ENCODE measurements around the genes C2orf81, PCGF1 and TLX2.

DNA sequence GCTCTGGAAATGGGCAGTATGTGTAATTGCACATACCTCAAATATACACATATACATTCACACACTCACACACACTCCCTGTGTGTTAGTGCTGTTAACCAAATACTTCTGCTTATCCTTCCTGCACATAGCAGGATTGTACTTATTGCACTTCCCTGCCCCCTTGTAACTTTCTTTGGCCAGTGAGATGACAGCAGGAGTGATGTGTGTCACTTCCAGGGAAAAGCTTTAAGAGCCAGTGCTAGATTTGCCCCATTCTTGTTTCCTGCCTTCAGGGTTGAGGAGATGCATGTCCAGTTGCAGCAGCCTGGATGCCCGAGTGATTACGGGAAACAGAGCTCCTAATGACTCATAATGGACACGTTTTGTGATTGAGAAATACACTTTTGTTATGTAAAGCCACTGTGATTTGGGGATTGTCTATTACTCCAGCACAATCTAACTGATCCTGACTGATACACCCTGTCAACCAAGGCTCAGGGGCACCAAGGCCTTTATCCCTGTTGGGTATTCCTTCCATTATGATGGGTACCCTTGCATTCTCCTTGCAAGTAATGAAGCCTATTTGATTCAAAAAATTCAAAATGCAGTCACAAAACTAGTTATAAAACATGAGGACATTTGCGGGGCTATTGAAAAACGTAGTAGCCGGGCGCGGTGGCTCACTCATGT is 5.0 kb upstream of the TET3 start:
- PRO-cap = no peak

DNA sequence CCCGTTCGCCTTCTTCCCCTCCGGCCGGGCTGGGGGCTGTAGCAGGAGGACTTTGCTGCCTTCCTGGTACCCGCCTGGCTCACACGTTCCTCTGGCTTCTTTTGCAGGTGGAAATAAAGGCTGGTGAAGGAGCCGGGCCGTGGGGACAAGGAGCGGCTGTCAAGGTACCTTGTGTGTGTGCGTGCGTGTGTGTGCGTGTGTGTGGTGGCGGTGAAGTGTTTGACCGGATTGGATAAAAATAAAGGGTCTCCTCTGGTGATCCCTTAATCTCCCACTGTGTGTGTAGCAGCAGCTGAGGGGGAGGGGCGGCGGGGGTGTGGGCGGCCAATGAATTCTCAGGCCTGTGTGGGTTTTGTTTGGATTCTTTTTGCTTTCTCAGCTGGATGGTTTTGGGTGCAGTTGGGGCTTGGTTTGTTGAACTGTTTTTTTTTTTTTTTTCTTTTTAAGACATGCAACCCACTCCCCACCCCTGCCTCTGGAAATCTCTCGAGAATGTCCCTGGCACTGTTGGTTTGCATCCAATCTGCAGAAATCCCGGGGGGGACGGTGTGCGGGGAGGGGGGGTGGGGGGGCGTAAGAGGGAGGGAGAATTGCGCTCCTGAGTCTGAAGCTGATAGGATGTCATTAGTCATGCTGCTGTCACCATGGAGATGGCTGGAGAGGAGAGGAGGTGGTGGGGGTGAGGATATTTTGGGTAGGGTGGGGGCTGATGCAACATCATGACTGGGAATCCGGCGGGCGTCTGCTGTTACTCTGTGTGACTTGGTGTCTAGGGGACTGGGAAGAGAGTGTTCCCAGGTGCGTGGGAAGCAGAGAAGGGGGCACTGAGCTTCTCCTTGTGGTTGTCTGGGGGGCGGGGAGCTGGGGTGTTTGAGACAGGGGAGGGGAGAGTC is 18.5 kb downstream of the TET3 start:
- PRO-cap = no peak

GRCh38 chr2:74025818-74026696 is 41.3 kb downstream of the TET3 start:
- PRO-cap = no peak

DNA sequence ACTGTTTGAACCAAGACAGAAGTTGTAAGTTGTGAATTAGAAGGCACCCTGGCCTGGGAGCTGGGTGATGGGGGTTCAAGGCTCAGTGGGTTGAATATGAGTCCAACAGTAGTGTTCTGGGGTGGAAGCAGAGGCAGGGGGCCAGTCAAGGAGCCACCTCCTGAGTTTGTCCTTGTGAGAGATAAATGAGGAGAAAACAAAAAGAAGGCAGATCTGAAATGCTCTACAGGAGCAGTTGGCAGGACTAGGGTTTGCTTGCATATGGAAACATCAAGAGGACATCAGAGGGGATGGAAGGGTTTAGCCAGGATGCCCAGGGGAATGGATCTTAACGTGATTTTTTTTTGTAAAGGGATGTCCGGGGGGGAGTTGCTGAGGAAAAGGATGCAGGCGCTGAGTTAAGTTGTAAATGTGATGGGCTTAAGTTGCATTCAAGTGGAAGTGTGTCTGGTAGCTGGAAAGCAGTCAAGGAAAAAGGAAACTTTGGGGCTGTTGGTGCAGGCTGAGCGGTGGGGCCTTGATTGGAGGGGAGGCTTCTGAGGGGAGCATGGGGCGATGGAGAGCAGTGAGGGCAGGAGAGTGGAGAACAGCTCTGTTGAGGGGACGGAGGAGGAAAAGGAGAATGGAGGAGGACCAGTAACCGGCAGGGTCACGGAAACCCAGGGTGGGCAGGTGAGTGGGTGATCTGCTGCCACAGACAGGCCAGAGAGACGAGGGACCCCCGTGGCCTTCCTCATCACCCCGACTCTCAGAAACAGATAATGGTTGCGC is 46.1 kb downstream of the TET3 start:
- PRO-cap = no peak

DNA sequence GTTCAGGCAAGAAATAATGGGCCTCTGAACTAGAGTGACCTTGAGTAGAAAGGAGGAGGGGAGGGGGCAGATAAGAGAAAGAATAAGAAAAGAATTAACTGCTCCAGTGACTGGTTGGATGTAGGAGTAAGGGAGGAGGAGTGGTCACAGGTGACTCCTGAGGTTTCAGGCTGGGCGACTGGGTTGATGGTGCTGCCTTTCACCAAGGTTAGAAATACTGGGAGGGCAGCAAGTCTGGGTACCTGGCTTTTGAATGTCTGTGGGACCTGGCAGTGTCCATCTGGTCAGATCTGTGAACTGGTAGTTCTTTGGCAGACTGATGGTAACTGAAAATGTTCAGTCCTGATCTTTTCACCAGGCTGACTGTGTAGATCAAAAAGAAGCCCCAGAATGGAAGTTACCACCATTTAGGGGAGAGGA is 69.5 kb downstream of the TET3 start:
- PRO-cap = no peak

DNA sequence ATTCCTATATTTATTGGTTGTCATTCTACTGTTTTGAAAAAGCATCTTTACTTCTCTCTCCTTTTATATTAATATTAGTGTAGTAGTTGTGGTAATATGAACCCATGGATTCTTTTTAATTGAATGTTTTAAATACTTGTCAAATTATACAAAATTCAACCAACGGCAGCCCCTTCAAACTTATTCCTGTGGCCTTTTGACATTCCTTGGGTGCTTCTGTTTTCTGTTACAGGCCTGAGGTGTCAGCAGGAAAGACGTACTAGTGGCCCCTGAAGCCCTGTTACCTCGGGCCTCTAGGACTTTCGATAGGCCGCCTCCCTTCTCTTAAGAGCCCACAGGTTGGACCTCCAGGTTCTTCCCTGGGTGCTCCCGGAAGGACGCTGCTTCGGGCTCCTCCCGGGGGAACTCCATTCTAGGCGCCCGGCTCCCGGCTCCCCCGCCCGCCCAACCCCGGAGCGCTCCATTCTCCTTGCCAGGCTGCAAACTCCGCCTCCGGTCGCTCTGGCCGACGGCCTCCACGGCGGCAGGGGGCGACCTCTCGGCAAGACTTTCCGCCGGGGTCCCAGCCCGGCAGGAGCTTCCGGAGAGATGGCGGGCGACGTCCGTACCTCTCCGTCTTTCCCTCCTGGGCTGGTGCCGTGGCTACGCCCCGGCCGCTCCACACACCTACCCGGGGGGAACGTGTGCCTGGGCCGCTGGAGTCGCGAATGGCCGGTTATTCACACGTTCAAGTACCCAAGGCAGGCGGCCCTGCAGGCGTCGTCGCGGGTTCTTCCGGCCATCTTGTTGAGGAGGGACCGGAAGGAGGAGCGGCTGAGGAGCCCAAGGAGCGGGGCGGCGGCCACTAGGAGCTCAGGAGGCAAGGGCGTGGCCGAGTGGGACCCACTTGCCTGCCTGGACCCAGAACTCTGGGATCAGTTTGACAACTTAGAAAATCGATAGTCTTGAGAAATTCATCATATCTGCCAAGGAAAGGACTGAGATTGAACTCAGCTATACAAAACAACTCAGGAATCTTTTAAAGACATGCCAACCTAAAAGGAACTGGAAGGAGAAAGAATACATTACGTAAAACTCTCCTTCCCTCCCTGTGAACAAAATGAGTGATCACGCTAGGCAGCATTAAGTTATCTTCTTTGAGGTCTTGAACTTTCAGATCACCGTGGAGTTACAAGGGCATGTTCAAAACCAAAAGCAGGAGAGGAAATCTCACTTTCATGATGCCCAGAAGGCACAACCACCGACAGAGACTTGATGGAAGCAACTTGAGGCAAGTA is 27.5 kb downstream of the BOLA3 start:
- PRO-cap = bidirectional peak, plus-strand start at position 573 of the sequence, minus-strand start at position 449 of the sequence; bidirectional peak, plus-strand start at position 806 of the sequence, minus-strand start at position 788 of the sequence

GRCh38 chr2:74149074-74149903 is 1.6 kb upstream of the BOLA3 start:
- PRO-cap = no peak

GRCh38 chr2:74278068-74278614 is 65.1 kb downstream of the SLC4A5 start:
- PRO-cap = no peak

- PRO-cap = no peak
Observed at GRCh38 chr2:74334749-74335056, 8.5 kb downstream of the SLC4A5 start.

- PRO-cap = no peak
Observed at GRCh38 chr2:74413054-74414036, 8.1 kb downstream of the C2orf81 start.

- PRO-cap = bidirectional peak, plus-strand start at chr2:74421751, minus-strand start at chr2:74421584
Observed at GRCh38 chr2:74421176-74421837, at the start of gene C2orf81. TSS of gene C2orf81 (minus strand) at chr2:74421619.

DNA sequence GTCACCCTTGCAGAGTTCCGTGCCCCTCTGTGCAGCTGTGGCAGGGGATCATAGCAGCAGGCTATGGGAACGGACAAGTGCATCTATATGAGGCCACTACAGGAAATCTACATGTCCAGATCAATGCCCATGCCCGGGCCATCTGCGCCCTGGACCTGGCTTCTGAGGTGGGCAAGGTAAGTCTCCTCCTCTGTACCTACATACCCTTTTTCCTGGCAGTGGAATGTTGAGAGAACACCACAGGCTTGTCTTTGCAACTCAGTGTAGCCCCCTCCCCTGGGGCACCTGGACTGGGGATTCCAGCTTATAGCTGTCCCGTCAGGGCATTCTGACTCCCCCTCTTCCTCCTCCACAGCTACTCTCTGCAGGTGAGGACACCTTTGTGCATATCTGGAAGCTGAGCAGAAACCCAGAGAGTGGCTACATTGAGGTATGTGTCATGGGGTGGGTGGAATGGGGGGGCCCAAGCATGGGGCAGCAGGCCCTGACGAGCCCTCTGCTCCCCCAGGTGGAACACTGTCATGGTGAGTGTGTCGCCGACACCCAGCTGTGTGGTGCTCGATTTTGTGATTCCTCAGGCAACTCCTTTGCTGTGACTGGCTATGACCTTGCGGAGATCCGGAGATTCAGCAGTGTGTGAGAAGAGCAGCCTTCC is 3.7 kb downstream of the WDR54 start:
- PRO-cap = no peak

- PRO-cap = no peak
Observed at GRCh38 chr2:74459656-74460197, 1.5 kb downstream of the WBP1 start.

DNA sequence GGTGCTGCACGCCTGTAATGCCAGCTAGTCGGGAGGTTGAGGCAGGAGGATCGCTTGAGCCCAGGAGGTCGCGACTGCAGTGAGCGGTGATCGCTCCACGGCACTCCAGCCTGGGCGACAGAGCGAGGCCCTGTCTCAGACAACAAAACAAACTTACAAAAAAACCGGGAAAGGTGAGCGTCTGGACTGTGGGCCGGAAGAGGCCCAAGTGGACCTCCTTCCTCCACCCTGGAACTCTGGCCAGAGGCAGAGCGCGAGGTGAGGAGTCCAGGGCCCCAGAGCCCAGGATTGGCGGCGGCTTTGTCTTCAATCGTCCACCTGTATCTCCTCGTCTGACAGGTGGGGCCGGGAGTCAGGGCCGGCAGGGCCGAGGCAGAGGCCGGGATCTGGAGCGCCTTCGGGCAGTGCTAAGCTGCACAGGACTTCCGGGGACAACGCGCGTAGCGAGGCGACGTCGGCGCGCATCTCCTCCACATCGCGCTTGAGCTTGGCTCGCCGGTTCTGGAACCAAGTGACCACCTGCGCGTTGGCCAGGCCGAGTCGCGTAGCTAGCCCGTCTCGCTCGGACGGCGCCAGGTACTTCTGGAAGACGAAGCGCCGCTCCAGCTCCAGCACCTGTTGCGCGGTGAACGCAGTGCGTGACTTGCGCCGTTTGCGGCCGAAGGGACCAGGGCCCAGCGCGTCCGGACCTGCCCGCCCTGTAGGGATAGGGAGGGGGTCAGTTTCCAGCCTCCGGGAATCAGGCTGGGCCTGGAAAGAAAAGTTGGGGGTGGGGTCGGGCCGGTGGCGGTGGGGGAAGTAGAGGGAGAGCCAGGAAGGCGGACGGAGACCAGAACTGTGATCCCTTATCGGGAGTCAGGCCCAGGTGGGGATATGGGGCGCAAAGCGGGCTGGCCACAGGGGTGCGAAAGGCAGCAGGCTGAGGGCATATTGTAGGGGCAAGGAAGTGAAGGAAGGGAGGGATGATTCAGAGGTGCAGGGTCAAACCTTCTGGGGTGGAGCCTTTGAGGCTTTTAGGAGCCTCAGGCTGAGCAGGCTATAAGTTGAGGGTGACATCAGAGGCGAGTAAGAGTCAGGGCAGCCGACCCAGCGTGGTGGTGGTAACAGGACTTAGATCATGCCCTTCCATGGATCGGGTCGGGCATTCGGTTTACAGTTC is 1.4 kb downstream of the LBX2 start:
- PRO-cap = unidirectional peak, plus-strand start at position 375 of the sequence; bidirectional peak, plus-strand start at position 434 of the sequence, minus-strand start at position 483 of the sequence; bidirectional peak, plus-strand start at position 1,068 of the sequence, minus-strand start at position 948 of the sequence

DNA sequence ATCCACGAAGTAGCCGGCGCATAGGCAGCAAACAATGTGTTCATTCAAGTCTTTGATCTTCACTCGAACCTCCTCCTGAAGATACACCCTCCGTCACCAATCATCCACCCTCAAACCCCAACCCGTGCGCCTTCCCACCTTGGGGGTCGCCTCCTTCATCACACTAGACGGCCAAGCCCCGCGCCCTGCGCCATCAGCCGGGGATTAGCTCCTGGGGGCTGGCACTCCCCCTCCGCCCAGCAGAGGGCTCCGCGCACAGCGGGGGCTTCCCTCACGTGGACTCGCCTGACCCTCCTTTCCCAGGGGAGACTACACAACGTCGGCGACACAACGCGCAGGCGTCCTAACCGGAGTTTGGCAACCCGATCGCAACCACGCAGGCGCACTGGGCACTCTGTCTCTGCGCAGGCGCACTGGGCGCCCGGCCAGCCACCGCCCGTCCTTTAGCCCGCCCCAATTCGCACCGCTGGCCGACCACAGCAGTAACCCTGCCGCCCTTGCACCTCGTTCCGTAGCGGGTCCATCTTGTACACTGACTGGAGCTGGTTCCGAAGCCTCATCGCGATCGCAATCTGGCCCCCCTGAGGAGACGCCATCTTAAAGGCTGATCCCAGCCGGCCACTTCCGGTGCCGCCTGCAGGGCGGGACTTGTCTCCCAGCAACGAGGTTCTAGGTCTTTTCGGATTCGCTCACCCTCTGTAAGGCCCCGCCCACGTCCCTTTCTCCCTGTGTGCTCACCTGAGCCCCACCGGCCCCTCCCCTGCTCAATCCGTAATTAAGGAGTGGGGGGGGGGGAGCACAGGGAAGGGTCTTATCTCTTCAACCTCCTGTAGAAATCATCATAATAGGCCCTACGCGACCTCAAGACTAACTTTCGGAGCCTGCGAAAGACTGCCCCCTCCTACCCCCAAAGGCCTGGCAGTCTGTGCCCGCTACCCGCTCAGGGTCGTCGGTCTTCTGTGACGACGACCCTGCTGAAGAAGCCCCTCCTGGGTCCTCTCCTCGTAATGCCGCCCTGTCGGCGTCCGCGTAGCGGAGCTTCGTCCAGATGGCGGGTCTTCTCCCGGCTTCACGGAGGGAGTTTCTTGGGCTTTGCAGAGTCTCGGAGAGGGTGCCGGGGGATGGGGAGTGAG is at the start of gene PCGF1:
Gene PCGF1, minus strand, starts transcription at position 623 of the 1,133 bp plus-strand sequence.
- PRO-cap = bidirectional peak, plus-strand start at position 717 of the sequence, minus-strand start at position 624 of the sequence

DNA sequence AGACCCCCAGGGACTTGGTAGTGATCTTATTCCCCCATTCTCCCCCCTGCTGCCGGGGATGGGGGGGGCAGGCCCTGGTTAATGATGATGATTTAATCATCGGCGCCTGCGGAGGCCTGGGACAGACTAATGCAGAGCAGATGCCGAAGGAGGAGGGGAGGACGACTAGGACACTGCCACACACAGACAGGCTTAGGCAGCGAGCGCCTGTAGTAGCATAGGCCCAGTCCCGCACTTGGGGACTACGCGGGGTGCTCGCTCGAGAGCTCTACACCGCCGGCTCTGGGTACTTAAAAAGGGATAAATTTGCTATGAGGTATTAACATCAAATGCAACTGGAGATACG is 684 bp upstream of the PCGF1 start:
- PRO-cap = bidirectional peak, plus-strand start at position 185 of the sequence, minus-strand start at position 167 of the sequence

DNA sequence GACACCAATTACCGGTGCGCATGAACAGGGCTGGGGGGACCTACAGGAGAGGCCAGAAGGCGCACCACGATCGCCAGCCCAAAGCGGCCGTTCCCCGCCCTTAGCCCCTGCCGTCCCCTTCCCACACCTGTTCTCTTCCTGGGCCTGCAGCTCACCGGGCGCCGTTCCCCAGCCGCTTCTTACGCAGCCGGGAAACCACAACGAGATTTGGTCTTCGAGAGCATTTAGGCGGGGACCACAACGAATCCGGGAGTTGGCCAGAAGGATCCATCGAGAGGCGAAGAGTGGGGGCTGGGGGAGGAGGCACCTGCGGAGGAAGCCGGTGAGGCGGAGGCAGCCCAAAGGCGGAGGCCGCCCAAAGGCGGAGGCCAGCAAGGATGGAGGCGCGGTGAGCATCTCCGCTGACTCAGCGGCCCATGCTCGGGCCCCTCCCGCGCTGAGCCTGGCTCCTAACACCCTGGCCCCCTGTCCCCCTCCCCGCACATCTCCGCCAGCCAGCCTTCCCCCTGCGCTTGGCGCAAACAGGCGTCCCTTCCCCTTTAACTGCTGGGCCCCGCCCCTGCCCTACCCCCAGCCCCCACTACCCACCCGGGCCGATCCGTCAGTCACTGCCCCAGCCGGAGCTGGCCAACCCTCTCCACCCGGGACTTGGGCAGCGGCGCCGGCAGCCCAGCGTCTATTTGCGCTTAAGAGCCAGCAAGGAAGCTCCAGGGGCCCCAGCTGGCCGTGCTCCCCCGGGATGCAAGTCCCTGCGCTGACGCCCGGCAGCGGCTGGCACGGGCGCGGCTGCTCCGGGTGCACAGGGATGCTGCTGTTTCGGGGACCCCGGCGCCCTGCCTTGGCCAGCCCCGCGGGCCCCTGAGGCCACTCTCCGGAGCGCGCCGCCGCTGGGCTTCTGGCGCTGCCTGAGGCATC is at the start of gene TLX2:
Gene TLX2, plus strand, starts transcription at position 604 of the 915 bp plus-strand sequence.
- PRO-cap = no peak

DNA sequence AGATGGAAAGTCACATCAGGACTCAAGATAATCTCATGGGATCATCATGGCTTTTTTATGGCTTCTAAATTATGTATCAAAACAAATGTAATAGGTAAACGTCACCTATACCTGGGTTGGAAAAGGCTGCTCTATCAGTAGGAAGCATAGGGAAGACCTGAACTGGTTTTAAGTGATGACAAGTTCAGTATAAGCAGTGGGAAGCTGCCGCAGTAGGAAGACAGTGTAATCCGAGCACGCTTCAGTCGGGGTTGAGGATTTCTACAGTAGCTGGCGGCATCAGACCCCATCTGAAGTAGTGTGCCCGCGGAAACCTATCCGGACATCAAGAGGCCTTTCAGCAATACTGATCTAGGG is 5.6 kb downstream of the LOXL3 start:
- PRO-cap = no peak

DNA sequence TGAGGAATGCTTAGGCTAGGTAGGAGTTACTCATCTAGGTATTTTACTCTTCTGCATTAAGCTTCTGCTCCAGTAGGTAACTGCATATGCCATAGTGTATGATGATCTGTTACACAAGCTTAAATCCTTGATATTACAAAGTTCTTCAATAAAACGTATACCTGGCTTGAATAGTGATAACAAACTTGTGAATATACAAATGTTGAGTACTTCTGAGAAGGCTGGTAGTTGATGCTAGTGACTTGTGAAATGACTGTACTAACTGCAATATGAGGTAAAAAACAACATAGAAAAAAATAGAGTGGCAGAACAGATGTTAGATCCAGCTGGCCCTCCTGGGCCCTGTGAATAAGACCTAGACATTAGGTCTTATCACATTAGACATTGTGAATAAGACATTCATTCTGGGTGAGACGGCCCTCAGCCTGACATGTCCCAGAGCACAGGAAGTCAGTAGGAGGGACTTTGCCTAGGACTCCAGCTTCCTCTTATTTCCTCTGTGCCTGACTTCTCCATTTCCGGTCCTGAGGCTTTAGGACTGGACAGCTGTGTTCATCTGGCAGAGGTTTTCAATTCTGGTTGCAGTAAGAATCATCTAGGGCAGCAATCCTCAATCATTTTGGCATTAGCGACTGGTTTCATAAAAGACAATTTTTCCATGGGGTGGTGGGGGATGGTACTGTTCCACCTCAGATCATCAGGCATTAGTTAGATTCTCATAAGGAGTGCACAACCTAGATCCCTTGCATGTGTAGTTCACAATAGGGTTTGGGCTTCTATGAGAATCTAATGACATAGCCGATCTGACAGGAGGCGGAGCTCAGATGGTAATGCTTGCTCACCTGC is 23.0 kb downstream of the DOK1 start:
- PRO-cap = no peak

- PRO-cap = bidirectional peak, plus-strand start at chr2:74695949, minus-strand start at chr2:74695757
Observed at GRCh38 chr2:74695595-74696238, 41.7 kb downstream of the SEMA4F start.